AG09309 (cell line): Measurements from ENCODE around the gene IZUMO1R.

DNA sequence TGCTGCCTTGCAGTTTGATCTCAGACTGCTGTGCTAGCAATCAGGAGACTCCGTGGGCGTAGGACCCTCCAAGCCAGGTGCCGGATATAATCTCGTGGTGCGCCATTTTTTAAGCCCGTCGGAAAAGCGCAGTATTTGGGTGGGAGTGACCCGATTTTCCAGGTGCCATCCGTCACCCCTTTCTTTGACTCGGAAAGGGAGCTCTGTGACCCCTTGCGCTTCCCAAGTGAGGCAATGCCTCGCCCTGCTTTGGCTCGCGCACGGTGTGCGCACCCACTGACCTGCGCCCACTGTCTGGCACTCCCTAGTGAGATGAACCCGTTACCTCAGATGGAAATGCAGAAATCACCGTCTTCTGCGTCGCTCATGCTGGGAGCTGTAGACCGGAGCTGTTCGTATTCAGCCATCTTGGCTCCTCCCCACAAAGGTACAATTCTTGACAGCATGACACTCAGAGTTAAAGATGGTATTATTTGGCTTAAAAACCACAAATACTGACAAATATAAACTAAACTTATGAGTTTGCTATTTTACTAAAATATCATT, 9.6 kb downstream of the UBTFL1 start:
- RRBS, result no CpG with 5 or more reads among the region's 24 CpGs

DNA sequence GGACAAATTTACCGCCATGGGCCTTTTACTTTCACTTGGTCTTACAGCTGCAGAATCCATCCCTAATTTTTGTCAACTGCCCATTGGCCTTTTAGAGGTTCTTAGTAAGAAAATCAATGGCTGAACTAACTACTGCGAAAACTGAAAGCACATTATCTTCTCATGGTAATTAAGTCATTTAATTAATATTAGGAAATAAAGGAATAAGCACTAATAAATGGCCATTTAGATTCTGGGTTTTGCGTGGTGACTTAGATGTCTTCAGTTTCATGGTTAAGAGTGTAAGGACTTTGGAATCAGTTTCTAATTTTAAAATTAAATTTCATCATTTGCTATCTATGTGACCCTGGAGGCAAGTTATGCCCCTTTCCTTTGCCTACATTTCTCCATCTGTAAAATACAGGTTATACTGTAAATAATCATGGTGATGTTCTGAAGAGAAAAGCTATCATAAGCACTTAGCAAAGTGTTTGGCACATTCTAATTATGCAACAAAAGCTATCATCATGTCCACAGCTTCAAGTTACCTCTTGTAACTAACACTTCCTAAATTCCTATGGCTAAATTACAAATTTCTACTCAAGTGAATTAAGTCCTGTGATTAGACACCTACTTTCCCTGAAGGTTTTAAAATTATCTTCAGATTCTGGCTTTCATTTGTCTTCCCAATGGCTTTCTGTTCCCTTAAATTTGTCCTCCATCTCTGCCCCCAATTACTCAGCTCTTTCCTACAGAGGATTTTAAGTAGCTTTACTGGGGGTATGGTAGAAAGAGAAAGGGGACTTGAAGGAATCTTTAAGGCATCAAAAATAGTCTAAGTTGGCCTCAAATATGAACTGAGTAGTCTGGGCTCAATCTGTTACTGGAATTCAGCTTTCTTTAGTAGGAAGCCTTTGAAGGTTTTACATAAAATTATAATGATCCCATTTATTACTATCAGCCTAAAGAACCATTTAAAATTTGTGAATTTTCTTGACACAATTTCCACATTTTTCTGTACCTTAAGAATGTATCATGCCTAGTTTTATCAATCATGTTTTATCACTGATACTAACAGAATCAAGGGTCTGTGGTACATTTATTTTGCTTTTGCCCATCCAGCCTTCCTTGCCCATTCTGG, 26.3 kb downstream of the CHORDC1 start:
- RRBS, result no CpG with 5 or more reads among the region's 3 CpGs

- RRBS, result no CpG with 5 or more reads among the region's 18 CpGs
These were observed 55.2 kb upstream of the FAT3 start for GRCh38 chr11:92169490-92169838.

GRCh38 chr11:93216582-93216923, 18.8 kb upstream of the SLC36A4 start:
- RRBS, result no CpG with 5 or more reads among the region's 4 CpGs

DNA sequence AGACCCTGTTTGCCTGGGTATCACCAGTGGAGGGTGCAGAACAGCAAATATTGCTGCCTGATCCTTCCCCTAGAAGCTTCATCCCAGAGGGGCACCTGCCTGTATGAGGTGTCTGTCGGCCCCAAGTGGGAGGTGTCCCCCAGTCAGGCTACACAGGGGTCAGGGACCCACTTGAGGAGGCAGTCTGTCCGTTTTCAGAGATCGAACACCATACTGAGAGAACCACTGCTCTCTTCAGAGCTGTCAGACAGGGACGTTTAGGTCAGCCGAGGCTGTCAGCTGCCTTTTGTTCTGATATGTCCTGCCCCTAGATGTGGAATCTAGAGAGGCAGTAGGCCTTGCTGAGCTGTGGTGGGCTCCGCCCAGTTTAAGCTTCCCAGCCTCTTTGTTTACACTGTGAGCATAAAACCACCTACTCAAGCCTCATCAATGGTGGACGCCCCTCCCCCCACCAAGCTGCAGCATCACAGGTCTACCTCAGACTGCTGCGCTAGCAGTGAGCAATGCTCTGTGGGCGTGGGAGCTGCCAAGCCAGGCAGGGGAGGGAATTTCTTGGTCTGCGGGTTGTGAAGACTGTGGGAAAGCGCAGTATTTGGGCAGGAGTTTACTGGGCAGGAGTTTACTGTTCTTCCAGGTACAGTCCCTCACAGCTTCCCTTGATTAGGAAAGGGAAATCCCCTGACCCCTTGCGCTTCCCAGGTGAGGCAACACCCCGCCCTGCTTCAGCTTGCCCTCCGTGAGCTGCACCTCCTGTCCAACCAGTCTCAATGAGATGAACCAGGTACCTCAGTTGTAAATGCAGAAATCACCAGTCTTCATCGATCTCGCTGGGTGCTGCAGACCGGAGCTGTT, 98.6 kb downstream of the SMCO4 start:
- RRBS, result no CpG with 5 or more reads among the region's 17 CpGs

DNA sequence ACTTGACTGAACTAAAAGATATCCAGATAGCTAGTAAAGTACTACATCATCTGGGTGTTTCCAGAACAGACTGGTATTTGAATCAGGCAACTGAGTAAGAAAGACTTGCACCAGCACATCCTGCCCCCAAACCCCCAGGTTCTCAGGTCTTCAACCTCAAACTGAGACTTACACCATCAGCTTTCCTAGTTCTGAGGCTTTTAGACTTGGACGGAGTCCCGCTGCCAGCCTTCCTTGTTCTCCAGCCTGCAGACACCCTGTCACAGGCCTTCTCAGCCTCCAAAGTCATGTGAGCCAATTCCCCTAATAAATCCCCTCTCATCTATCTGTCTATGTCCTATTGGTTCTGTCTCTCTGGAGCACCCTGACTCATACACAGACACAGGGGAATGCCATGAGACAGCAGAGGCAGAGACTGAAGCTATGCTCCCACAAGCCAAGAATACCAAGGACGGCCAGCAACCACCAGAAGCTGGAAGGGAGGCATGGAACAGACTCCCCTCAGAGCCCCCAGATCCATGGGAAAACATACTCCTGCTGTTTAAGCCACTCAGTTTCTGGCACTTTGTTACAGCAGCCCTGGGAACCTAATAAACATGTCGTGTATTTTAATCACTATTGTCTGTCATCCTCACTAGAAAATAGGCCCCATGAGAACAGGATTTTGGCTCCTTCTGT, 10.8 kb downstream of the SMCO4 start:
- RRBS, result no CpG with 5 or more reads among the region's 4 CpGs

GRCh38 chr11:93537032-93537466, 6.1 kb downstream of the SMCO4 start:
- RRBS, result no CpG with 5 or more reads among the region's 5 CpGs

DNA sequence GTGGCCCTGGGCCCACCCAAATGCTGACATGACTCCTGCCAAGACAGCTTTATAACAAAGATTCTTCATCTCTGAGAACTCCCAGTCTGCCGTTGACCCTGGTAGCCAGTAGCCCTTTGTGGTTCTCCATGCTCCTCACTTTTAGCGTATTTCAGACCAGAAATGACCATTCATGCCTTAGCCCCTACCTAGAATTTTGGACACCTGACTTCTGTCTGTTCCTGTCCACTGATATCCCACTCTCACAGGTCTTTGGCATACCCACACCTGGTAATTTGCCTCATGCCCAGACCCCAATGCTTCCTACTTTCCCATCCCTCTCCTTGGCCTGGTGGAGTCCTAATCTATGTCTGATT, 25.2 kb upstream of the CEP295 start:
- RRBS, result no CpG with 5 or more reads among the region's 2 CpGs

DNA sequence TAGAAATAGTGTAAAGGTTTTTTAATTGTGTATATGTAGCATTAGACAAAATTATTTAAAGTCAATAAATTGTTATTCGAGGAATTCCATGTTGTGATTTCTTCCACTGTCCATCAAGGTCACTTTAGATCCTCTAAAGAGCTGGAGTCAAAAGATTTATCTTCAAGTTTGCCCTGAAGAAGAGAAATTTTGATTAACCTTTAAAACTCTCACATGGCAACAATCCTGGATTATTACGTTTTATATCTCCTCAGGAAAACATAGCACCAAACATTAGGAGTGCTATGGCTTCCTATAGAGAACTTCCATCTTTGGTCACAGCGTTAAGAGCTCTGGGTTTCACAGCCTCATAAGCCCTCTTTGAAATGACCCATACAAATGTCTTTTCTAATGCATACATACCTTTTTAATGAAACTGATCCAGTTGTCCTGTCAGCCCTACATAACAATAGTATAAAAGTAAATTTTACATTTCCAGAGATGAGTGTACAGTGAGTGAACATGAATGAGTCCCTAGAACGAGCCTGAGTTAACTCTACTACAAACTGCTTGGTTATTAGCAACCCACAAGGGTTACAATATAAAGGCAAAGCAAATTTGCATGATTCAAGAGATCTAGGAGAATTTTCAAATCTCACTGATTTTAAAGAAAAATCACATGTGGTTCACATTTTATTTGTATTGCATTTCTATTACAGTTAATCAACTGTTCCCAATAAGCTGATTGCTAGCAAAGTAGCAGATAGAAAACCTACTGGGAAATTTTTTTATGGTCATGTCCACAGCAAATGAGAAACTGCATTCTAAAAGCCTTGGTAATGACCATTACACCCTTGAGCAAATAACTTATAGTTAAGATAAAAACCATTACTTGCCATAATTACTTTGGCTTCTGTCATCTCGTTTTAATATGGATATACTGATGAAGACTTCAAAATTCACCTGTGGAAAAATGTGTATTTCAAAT, 10.7 kb downstream of the TAF1D start:
- RRBS, result no CpG with 5 or more reads among the region's 5 CpGs

- RRBS, result no CpG with 5 or more reads among the region's 17 CpGs
These were observed 1.3 kb downstream of the TAF1D start for GRCh38 chr11:93739874-93740444.

GRCh38 chr11:93763313-93763942, 20.7 kb upstream of the MED17 start:
- RRBS, result no CpG with 5 or more reads among the region's 3 CpGs

- RRBS, result 5% methylated on average over 15 of the region's 47 CpGs
These were observed 616 bp downstream of the VSTM5 start for GRCh38 chr11:93849672-93850331.

- RRBS, result no CpG with 5 or more reads among the region's 19 CpGs
These were observed 429 bp upstream of the PANX1 start for GRCh38 chr11:94128160-94128664.

DNA sequence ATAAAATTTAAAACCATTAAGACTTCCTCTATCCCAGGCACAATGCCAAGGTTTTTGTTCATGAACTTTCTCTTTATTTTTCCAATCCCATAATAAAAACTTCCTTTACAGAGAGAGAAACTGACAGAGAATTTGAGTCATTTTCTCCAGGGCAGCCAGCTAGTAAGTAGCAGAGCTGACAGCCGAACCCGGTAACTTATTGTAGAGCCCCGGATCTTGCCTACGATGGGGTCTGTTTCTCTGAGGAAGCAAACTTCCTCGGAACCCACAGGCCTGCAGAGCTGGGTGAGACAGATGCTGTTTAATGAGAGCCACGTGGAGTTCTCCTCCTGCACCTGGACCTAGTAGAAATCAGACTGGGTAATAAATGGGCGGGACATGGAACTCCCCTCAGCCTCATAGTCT, at the start of gene IZUMO1R:
IZUMO1R (plus strand) TSS at position 152 of the 405 bp plus-strand sequence.
- RRBS, result no CpG with 5 or more reads among the region's 7 CpGs

DNA sequence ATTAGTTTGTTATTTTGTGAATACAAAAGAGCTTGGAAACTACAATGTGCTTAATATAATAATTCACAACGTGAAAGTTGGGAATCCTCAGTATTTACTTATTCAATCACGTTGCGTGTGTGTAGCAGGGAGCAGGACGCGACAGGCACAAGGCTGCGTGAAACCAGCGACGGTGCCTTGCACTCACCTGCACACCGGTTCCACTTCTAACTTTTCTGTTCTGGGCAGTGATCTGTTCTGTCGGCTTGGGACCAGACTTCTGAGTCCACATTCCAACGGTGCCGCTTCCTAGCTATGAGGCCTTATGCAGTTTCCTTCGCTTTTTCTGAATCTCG, 392 bp upstream of the C11orf97 start:
- RRBS, result no CpG with 5 or more reads among the region's 14 CpGs

DNA sequence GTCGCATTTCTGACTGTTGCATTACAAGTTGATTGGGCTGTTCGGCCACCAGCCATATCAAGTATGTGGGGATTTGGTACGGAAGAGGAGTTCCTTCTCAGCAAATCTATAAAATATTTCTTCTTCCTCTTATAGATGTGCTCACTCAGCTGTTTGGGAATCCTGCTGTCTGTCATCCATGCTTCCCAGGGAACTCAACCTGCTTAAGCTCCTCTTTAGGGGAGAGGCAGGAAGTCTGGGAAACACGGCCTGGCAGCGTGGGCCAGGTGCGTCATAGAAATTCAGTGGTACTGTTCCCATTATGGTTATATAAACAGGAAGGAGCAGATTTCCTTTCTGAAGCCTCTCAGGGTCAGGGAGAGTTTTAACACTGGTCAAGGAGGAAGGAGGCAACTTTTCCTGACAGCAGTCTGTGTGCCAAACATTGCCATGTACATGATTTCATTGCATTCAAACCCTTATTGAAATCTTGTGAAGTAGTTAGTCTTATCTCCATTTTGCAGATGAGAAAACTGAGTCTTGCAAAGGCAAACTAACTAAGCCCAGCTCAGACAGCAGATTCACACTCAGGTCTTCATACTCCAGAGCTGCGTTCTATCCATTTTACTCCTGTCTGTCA, 35.5 kb upstream of the AMOTL1 start:
- RRBS, result no CpG with 5 or more reads among the region's 7 CpGs

- RRBS, result no CpG with 5 or more reads among the region's 4 CpGs
These were observed 20.3 kb downstream of the AMOTL1 start for GRCh38 chr11:94788467-94788900.

- RRBS, result no CpG with 5 or more reads among the region's 6 CpGs
These were observed 1.6 kb downstream of the ENDOD1 start for GRCh38 chr11:95091158-95091660.

DNA sequence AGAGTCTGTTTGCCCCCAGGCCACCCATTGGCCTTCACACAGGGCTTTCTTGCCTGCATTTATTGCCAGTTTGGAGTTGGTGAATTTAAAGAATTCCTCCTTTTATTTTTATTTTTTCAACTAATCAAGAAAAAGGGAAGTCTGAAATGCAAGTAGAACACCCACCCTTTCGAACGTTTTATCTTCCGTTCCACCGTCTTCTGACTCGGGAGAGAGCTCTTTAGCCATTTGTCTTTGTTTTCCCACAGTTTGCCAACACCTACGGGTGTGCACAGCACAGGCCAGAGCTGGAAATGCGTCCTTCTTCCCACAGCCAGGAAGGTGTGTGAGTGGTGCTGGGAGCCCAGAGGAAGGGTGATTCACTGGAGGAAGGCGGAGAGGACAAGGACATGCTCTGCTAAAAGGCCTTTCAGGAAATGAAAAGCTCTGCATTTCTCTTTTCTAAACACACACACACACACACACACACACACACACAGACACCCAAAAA, 18.4 kb downstream of the ENDOD1 start:
- RRBS, result no CpG with 5 or more reads among the region's 8 CpGs

GRCh38 chr11:95241509-95242302, 10.7 kb upstream of the SESN3 start:
- RRBS, result no CpG with 5 or more reads among the region's 9 CpGs